Metastatic Lung Carcinoma in the Adrenal Gland (tissue), 1 donor: ENCODE measurements around a stretch of chr21.

- PRO-cap, result no peak
Measured at GRCh38 chr21:45436924-45438357, 32.5 kb downstream of the COL18A1 start.

DNA sequence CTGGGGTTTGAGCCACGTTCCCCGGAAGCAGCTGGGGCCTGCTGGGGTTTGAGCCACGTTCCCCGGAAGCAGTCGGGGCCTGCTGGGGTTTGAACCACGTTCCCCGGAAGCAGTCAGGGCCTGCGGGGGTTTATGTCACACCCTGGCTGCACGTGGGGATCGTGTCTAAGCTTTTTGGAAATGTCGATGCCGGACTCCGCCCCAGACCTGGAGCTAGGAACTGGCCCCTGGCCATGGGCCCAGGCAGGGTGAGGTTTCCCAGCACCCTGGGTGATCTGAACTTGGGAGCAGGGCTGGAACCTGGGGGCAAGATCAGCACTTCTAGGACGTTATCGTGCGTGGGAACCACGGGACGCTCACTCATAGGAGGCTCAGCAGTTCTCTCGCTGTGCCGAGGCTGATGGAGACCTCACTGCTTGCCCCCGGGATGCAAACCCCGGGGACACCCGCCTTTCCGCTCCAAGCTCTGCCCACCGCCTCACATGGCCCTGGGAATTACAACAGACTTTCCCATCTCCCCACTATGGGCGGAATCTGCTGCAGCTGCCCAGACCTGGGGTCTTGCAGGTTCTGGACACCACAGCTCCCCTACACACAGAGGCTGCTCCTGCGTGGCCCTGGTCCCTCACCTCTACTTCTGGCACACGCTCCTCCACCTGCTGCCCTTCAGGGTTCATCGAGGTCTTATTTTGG lies 35.8 kb downstream of the COL18A1 start:
- PRO-cap, result no peak

GRCh38 chr21:45554824-45555246 lies 12.6 kb upstream of the SLC19A1 start:
- PRO-cap, result bidirectional peak, plus-strand start at chr21:45555082, minus-strand start at chr21:45555011

DNA sequence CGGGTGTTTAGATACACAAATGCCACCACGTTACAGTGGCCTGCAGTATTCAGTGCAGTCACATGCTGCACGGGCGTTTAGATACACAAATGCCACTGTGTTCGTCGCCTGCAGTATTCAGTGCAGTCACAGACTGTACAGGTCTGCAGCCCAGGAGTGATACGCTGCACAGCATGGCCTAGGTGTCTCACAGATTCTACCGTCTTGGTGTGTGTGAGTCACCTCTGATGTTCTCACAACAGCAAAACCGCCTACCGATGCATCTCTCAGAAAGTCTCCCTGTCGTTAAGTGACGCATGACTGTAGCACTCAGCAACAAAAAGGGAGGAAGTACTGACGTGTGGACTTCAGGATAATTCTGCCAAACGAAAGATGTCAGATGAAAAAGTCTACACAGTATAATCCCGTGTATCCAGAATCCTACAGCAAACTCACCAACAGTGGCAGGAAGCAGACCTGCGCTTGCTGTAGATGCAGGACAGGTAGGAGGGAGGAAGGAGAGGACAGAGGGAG lies 36.4 kb upstream of the PCBP3 start:
- PRO-cap, result no peak

DNA sequence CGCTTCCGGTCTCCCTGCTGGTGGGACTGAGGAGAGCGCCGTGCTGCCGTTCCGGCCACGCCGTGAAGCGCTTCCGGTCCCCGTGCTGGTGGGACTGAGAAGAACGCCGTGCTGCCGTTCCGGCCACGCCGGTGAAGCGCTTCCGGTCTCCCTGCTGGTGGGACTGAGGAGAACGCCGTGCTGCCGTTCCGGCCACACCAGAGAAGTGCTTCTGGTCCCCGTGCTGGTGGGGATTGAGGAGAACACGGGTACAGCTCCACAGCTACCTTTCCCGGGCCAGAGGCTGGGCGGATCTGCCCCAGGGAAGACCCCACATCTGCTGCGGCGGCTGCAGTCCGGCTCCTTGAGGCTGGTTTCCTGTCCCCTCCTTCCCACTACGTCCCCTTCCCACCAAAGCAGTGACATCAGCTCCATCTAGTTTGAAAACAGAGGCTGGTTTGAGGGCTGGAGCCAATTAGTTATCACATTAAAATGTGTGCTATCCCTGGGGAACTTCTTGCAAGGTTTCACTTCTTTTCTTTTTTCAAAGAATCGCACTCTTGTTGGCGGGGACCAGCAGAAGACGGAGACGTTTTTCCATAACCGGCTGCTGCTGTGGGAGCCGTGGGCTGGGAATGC lies 9.1 kb upstream of the PCBP3 start:
- PRO-cap, result no peak

GRCh38 chr21:45642326-45643326 lies 899 bp upstream of the PCBP3 start:
- PRO-cap, result bidirectional peak, plus-strand start at chr21:45642745, minus-strand start at chr21:45642630; unidirectional peak, minus-strand start at chr21:45643024

- PRO-cap, result no peak
Measured at GRCh38 chr21:45820594-45821099, 160.9 kb upstream of the COL6A1 start.

GRCh38 chr21:45827112-45827614 lies 154.4 kb upstream of the COL6A1 start:
- PRO-cap, result no peak

DNA sequence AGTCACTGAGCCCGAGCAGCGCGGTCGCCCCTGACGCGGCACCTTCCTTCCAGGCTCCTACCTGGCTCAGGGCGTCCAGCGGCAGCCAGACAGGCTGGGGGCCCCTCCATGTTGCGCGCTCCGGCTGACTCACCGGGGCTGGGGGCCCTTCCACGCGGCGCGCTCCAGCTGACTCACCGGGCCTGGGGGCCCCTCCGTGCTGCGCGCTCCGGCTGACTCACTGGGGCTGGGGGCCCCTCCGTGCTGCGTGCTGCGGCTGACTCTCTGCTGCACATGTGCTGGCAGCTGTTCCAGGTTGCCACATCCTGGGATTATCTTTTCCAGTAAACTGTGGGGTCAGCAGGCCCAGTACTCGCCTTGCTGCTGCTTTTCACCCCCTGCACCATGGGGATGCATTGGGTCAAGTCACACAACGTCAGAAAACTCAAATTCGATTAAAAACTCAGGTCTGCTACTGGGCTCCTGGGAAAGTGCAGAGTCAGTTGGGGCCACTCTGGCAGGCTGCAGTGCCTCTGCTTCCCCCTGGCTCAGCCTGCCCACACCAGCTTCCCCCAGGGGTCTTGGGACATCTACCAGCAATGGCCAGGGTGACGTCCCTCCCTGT lies 106.4 kb upstream of the COL6A1 start:
- PRO-cap, result no peak

- PRO-cap, result unidirectional peak, plus-strand start at chr21:45982146; bidirectional peak, plus-strand start at chr21:45983044, minus-strand start at chr21:45982980
Measured at GRCh38 chr21:45982006-45983192, 829 bp downstream of the COL6A1 start.

DNA sequence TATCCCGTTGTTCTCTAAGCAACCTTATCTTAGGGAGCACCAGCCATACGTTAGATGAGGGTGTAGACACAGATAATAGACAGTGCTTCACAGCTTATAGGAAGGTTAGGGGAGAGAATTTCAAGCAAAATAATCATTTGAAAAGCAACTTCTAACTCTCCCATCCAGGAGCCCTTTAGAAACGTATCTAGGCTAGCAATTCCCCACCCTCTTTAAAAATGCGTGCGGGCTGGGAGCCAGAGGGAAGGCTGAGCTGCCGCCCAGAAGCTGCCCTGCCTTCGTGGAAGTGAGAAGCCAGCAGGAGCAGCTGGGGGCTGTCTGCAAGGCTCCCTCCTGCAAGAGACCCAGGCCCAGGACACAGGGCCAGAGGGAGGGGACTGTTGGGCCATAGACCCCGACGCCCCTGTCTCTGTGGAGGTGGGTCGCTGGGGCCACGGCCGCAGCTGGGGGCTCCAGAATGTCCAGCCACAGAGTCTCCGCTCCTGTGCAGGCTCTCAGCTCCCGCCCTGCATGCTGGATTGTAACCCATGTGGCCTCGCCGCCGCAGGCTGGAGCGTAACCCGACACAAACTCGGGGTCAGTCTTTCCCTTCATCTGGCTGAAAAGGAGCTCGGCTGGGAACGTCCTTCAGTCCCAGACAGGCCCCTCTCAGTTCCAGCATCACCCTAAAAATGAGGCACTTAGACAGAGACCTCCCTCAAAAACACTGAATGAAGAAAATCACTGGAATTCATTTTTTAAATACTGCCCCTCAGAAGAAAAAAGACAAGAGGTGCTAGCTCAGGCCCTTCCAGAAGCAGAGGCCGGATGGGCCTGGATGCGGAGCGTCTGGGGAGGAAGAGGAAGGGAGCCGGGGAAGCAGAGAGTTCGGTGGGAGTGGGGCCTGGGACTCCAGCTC lies 31.0 kb upstream of the COL6A2 start:
- PRO-cap, result no peak

GRCh38 chr21:46083157-46083836 lies 14.6 kb upstream of the COL6A2 start:
- PRO-cap, result no peak

GRCh38 chr21:46115087-46115501 lies 17.2 kb downstream of the COL6A2 start:
- PRO-cap, result no peak

DNA sequence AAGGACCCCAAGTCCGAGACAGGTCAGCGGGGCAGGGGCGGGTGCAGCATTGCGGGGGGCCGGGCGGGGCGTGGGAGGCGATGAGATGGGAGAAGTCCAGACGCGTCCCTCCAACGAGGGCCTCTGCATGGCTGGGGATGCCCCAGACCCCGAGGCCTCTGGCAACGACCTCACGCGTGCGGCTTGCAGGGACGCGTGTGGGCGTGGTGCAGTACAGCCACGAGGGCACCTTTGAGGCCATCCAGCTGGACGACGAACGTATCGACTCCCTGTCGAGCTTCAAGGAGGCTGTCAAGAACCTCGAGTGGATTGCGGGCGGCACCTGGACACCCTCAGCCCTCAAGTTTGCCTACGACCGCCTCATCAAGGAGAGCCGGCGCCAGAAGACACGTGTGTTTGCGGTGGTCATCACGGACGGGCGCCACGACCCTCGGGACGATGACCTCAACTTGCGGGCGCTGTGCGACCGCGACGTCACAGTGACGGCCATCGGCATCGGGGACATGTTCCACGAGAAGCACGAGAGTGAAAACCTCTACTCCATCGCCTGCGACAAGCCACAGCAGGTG lies 27.8 kb downstream of the COL6A2 start:
- PRO-cap, result no peak

GRCh38 chr21:46126257-46126980 lies 28.5 kb downstream of the COL6A2 start:
- PRO-cap, result no peak

GRCh38 chr21:46154246-46154892 lies 1.0 kb downstream of the FTCD start:
- PRO-cap, result no peak

DNA sequence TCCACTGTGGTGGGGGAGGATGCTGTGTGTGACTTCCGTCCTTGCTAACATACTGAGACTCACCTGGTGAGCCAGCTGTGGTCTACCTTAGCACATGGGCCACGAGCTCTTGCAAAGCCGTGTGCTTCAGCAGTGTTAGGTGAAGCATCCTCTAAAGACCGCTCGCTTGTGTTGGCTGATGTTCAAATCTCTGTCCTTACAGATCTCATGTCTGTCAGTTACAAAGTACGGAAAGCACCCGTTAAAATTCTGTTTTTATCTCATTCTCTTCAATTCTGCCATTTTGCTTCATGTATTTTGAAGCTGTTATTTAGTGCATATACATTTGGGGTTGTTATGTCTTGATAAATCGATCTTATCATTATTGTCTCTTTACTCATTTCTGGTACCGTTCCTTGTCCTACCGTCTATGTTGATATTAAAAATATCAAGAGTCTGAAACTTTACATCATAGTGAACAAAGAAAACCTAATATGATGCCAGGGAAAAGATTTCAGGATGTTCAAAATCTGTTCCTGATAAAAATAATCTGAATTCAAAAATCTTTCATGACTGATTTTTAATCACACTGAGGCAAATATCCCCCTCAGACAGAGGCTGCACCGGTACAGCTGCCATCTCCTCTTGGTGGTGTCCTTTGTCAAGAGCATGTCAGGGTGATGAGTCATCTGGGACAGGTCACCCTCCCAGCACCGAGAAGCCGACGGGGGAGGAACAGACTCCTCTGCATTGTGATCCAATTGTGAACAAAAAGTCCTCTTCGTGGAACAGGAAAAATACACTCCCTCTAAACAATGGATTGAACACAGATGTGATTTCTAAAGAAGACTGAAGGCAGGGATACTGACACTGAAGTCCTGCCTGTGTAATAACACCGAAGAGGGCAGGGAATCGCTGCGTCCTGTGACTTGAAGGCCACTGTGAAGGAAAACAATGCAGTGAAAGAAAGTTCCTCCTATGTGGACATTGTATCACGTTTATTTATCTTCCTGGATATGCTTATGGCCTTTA lies 4.0 kb upstream of the SPATC1L start:
- PRO-cap, result bidirectional peak, plus-strand start at position 695 of the sequence, minus-strand start at position 634 of the sequence

DNA sequence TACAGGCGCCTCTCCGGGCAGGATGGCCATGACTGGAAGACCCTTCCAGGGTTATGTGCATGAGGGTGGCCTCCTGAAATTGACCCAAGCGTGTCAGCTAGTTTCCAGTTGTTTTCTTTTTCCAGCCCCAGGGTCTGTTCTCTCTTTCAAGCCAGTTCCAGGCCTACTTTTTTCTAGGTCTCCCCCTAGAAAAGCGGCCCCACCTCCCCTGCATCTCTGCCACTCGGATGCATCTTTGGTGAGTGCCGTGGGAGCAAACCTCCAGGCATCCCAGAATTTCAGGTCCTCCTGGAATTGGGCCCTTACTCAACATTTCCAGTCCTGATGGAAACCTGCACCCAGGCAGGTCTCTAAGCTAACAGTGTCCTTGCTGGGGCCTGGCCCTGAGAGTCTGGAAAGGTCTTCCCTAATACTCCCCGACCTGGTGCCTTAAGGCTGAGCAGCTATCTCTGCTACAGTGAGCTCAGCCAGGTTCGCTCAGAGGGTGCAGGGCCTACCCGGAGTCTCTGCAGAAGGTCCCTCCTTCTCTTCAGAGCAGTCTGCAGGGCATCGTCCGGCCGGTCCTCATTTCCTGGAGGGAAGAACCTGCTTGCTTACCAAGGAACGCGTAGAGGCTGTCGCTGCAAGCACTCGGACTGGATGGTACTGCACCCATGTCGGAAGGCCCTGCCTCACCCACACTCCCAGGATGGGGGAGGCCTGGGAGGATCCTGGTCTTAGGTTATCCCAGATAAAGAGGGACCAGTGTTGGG lies 8.5 kb downstream of the C21orf58 start:
- PRO-cap, result no peak

DNA sequence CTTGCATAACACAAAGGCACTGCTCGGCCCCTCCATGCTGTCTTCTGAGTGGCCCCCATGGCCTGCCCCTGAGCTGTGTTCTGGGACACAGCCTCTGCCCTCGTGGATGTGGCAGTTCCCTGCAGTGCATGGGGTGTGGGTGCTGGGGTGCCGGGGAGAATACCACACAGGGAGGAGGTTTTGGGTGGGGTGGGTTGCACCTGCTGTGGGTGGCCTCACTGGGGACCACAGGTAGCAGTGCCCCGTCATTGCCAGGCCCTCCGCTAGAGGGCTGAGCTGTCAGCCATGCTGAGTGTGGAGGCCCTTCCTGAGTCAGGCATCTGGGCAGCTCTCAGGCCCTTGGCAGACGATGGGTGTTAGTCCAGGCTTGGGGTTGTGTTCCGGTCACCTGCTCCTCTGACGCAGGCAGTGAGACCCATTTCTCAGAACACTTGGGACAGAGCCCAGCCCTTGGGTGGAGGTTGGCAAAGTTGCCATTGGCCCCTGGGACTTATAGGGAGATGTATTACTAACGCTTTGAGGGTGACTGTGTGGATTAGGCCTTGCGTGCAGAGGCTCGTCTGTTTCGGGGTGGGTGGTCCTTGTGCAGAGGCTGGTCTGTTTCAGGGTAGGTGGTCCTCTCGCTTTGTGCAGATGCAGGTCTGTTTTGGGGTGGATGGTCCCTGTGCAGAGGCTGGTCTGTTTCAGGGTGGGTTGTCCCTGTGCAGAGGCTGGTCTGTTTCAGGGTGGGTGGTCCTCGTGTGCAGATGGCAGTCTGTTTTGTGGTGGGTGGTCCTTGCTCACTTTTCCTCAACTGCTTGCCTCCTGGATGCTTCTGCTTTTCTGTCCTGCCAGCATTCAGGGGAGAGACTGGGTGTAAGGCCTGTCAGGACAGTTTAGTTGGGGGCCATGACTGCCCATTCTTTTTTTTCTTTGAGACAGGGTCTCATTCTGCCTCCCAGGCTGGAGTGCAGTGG lies 24.0 kb downstream of the PCNT start:
- PRO-cap, result no peak

DNA sequence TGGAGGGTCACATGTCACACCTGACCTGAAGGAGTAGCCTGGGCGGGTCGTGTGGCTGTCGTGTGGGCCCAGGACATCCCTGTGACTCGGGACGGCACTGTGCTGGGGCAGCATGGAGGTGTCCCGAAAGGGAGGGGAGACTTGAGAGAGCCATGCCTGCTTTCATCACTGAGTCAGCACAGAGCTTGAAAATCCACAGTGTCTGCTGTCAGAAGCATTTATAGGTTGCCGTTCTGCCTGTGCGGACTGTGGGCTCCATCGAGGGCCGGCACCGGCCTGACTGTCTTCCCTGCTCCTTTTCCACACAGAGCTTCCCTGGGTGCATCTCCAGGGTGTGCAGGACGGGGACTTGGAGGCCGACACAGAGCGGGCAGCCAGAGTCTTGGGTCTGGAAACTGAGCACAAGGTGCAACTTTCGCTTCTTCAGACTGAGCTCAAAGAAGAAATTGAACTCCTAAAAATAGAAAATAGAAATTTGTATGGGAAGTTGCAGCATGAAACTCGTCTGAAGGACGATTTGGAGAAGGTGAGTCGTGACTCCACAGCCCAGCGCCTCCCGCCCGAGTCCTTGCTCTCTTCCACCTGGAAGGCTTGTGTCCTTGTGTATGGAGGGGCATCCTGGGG lies 32.8 kb downstream of the PCNT start:
- PRO-cap, result no peak